Mucosa of descending colon (tissue), 1 donor: ENCODE data around the gene COPS4.

- PRO-cap, result no peak
Observed at GRCh38 chr4:78719890-78720860, 56.0 kb upstream of the BMP2K start.

GRCh38 chr4:78774178-78774742, 1.9 kb upstream of the BMP2K start:
- PRO-cap, result no peak

DNA sequence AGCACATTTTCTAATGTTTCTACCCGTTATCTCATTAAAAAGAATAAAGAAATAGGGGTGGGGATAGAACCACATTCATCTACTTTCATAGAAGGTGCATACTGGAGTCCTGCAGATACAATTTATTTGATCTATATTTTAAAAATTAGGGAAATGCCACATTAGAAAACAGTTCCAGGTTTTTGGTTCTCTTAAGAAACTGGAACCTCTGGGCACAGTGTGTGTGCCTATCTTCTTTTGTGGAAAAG, 1.4 kb upstream of the BMP2K start:
- PRO-cap, result no peak

GRCh38 chr4:78780515-78781654, 4.7 kb downstream of the BMP2K start:
- PRO-cap, result no peak

- PRO-cap, result unidirectional peak, minus-strand start at chr4:78782129
Observed at GRCh38 chr4:78781771-78782662, 5.9 kb downstream of the BMP2K start.

DNA sequence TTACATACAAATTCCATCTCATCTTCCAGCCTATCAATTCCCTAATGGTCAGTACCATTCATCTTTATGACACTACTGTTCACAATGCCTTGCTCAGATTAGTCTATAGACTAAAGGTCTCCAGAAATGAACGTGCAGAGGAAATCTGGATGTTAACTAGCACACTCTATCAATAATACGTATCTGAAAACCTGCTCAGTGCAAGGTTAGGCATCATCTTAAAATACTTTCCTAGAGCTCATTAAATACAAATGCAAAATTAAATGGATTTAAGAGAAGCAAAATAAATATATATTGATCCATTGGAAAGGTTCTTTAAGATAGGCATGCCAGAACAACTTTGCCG, 3.7 kb downstream of the PAQR3 start:
- PRO-cap, result no peak

GRCh38 chr4:79491966-79492758, 84.1 kb upstream of the GK2 start:
- PRO-cap, result no peak

GRCh38 chr4:79598625-79599337, 190.8 kb upstream of the GK2 start:
- PRO-cap, result no peak

DNA sequence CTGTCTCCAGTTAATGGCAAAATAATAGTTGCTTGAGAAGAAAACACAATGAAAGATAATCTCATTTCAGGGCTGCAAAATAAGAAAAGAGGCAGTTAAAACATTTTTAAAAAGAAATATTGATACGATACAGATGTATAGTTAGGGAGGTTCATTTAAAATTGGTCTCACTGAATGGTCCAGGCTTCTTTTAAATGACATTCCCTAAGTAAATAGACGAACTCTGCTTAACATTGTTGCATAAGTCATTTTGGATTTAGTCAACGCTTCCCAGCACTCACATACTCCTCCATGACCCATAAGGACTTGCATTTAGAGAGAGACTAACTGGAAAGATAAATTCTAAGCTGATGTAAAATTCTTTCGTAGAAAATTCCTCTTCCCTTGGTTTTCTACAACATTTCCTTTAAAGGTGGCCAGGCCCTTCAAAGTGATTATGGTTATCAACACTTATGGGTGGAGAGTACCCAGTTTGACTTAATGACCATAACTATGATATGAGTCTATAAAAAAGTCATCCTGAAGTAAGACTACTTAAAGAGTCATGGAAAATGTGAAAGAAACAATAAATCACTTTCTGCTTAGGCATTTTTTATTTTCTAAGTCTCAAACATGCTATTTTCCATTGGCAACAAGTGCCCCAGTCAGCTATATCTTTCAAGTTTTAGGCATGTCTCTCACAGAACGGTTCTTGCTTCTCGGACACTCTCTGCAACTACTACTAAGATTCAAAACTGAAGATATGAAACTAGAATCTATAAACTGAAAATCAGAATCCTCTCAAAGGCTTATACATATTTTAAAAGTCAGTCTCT, 3.4 kb downstream of the ANTXR2 start:
- PRO-cap, result unidirectional peak, plus-strand start at position 680 of the sequence

- PRO-cap, result no peak
Observed at GRCh38 chr4:80138778-80139250, 58.5 kb upstream of the PRDM8 start.

DNA sequence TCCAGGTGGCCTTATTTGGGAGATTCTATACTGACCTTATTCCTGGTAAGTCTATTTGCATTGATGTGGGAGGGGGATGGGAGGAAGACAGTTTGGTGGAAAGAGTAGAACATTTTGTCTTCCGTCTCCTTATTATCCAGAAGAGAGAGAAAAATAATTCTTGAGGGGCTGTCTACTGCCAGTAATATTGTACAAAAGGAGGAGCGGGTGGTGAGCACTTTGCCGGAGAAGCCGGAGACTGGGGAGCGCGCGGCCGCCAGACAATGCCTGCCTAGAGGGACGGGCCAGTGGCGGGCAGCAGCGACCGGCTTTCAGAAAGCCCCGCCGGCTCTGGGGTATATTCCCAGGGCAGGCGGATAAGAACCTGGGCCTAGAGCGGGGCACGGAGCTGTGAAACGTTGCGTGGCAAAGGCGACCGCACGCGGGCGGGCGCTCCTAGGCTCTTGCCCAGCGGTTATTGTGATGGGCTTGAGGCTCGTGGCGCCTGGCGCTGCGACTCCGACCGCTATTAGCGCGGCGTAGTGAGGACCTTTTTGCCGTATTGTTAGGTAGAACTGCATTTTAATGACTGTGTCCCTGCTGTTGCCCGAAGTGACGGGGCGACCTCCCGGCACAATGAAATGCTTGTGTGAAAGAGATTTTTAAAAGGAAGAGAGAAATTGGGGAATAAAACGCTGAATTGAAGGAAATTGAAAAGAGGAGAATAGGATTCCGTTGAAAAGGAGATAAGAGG, 582 bp downstream of the PRDM8 start:
- PRO-cap, result no peak

DNA sequence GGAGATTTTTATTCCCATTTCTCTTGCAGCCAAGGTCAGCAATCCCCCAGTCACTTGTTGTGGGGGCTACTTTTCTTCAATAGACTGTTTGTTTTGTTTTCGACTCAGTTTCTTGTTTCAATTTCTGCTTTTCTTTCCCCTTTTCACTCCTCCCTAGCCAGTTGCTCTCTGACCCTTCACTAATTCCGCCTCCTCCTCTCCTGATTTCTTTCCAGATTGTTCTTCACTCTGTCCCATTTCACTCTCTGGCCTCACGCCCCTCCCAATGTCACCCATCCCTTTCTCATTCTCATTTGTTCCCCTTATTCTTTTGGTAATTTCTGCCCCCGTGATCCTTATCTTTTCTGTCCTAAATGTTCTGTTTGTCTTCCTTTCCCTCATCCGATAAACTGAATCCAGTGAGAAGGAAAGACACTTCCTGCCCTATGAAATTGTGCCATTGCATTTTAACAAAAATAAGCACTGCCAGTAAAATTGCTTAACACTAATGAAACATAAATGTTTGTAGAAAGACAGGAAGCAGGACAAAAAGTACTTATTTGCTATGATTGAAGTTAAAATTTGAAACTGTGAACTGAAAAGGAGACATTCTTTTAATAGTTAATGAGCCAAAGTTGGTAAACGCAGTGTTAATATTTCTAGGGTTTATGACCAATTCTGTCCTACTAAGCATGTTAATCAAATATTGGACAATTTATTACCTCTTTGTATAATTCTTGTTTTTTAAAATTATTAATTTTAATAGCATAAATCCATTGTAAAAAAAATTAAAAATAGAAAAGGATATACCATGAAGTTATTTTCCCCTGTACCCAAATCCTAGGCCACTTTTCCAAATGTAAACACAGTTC, 94.6 kb upstream of the RASGEF1B start:
- PRO-cap, result no peak

- PRO-cap, result no peak
Observed at GRCh38 chr4:82351365-82352364, 22.1 kb downstream of the HNRNPD start.

GRCh38 chr4:82353925-82354565, 19.7 kb downstream of the HNRNPD start:
- PRO-cap, result no peak

GRCh38 chr4:82469793-82470360, 39.5 kb downstream of the ENOPH1 start:
- PRO-cap, result no peak

DNA sequence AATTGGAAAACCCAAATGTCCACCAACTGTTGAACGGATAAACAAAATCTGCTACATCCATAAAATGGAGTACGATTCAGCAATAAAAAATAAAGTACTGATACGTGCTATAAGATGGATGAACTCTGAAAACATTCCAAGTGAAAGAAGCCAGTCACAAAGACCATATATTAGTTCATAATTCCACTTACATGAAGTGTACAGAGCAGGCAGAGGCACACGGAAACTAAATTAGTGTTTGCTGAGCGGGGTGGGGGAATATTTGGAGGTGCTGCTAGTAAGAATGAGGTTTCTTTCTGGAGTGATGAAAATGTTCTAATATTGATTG, 1.6 kb upstream of the THAP9 start:
- PRO-cap, result no peak

- PRO-cap, result bidirectional peak, plus-strand start at chr4:83035201, minus-strand start at chr4:83034888; bidirectional peak, plus-strand start at chr4:83035414, minus-strand start at chr4:83035327
Observed at GRCh38 chr4:83034958-83035542, at the start of gene COPS4. COPS4 (plus strand) TSS chr4:83035183.

DNA sequence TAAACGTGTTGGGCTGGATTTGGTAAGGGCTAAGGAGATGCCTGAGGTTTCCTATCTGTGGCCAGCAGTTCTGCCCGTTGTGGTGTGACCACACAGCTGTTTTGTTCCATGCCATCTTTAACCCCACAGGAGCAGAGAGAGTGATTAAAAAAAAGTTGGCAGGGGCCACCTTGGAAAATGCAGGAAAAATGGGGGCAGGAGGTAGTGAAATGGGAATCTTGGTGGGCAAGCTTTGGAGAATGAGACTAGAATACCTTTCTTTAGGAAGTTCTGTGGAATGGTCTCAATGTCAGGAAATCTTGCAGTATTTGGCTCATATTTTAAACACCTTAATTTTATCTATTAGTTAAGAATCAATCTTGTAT, 1.0 kb downstream of the PLAC8 start:
- PRO-cap, result no peak

GRCh38 chr4:83248587-83248892, 36.1 kb downstream of the COQ2 start:
- PRO-cap, result bidirectional peak, plus-strand start at chr4:83248727, minus-strand start at chr4:83248519

DNA sequence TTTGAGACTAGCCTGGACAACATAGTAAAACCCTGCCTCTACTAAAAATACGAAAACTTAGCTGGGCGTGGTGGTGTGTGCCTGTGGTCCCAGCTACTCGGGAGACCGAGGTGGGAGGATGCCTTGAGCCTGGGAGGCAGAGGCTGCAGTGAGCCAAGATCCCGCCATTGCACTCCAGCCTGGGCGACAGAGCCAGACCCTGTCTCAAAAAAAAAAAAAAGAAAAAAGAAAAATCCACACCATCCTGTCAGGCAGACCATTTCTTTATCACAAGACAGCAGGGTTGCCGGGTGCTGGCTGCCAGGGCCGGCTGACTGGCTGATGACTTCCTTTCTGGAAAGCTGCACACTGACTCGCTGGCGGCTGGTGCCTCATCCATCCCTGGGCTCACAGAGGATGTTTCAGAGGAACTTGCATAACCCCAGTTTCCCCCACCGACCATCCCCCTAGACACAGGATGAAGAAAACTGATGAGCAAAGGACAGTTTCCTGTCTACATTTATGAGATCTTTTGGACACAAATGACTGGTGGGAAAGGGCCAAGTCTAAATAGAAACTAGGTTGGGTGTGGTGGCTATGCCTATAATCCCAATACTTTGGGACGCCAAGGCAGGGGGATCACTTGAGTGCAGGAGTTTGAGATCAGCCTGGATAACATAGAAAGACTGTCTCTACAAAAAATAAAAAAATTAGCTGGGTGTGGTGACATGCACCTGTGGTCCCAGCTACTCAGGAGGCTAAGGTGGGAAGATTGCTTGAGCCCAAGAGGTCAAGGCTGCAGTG, 14.1 kb downstream of the HPSE start:
- PRO-cap, result no peak